ENCODE data around the genes OSBPL6 and PLEKHA3.

DNA sequence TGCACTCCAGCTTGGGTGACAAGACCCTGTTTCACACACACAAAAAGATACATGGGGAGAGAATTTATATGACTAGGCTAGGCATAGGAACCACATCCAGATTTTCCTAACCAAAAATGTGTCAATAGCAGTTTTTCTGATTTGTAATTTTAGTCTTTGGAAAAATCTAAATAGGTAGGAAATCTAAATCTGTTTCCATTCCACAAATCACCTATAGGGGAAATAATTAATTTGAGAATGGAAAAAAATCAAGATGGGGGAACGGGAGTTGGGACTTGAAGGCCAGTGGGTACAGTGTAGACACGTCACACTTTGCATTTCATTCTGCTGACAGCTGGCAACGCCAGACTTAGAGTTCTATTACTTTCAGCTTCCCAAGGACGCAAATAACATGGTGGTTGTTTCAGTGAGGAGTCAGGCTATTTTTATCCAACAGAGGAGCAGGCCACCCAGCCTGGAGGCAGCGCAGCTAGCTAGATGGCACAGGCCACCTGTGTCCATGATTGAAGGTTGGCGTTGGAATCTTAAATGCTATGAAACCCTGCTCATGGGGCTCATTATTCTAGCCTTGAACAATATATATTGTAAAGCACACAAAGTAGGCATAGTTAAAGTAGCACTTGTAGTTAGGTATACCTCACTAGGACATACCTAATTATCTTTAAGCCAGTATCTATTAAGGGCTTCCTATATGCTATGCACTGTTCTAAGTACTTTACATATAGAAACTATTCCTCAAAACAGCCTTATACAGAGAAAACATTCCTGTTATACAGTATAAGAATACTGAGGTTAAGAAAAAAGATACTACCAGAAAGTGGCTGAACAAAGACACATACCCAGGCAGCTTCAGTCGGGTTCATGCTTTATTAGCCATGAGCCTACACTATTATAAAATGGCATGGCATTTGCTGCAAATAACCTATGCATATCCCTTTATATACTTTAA lies 23.5 kb downstream of the HNRNPA3 start:
- PRO-cap, 2 experiments: no peak in any of the 2 experiments

DNA sequence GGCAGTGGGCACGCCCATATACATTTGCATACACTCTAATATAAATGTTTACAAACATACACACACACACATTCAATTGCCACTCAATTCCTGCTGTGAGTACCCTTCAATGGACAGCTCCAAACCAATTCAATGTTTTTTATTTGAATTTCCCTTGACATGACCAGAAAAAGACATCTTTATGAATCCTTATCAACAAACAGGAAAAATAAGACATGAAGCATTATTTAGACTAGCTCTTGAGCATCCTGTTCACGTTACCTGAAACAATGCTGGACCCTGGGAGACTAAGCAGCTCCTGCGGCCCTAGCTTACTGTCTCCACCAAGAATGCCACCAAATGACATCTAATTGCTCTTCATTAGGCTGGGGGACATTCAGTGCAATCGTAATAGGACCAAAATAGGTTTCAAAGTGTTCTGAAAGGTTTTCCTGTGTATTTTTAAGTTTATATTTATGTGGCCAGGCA lies 25.6 kb downstream of the NFE2L2 start:
- PRO-cap, 2 experiments: no peak in any of the 2 experiments

GRCh38 chr2:177290354-177290746 lies 25.8 kb upstream of the NFE2L2 start:
- PRO-cap, 2 experiments: no peak in any of the 2 experiments

- PRO-cap, 2 experiments: no peak in any of the 2 experiments
Observed at GRCh38 chr2:177306769-177307179, 42.2 kb upstream of the NFE2L2 start.

- PRO-cap, 2 experiments: no peak in any of the 2 experiments
Observed at GRCh38 chr2:177323064-177323399, 58.5 kb upstream of the NFE2L2 start.

GRCh38 chr2:177887607-177888226 lies 184.9 kb downstream of the PDE11A start:
- PRO-cap, 2 experiments: peak in 1 of 2 experiments; most common minus-strand start chr2:177887850 (in 1)

- PRO-cap, 2 experiments: peak in 2 of 2 experiments; most common plus-strand start chr2:178194512 (in 2); most common minus-strand start chr2:178195048 (in 1)
Observed at GRCh38 chr2:178194467-178195686, at the start of gene OSBPL6. Gene OSBPL6 (plus strand): TSS chr2:178194512.

GRCh38 chr2:178414382-178415351 lies 36.3 kb downstream of the PRKRA start:
- PRO-cap, 2 experiments: peak in 2 of 2 experiments; most common plus-strand start chr2:178414933 (in 1); most common minus-strand start chr2:178414725 (in 1)

- PRO-cap, 2 experiments: peak in 1 of 2 experiments; most common minus-strand start chr2:178479111 (in 1)
Observed at GRCh38 chr2:178478773-178479612, 593 bp upstream of the FKBP7 start.

- PRO-cap, 2 experiments: peak in 2 of 2 experiments; most common plus-strand start chr2:178480489 (in 2); most common minus-strand start chr2:178480212 (in 1)
Observed at GRCh38 chr2:178479944-178480945, at the start of gene PLEKHA3. Gene PLEKHA3 (plus strand): TSS chr2:178480457.

- PRO-cap, 2 experiments: no peak in any of the 2 experiments
Observed at GRCh38 chr2:178481608-178481825, 1.3 kb downstream of the PLEKHA3 start.

GRCh38 chr2:178522791-178524282 lies 43.1 kb downstream of the PLEKHA3 start:
- PRO-cap, 2 experiments: peak in 2 of 2 experiments; most common plus-strand start chr2:178523207 (in 1); most common minus-strand start chr2:178523093 (in 2)

DNA sequence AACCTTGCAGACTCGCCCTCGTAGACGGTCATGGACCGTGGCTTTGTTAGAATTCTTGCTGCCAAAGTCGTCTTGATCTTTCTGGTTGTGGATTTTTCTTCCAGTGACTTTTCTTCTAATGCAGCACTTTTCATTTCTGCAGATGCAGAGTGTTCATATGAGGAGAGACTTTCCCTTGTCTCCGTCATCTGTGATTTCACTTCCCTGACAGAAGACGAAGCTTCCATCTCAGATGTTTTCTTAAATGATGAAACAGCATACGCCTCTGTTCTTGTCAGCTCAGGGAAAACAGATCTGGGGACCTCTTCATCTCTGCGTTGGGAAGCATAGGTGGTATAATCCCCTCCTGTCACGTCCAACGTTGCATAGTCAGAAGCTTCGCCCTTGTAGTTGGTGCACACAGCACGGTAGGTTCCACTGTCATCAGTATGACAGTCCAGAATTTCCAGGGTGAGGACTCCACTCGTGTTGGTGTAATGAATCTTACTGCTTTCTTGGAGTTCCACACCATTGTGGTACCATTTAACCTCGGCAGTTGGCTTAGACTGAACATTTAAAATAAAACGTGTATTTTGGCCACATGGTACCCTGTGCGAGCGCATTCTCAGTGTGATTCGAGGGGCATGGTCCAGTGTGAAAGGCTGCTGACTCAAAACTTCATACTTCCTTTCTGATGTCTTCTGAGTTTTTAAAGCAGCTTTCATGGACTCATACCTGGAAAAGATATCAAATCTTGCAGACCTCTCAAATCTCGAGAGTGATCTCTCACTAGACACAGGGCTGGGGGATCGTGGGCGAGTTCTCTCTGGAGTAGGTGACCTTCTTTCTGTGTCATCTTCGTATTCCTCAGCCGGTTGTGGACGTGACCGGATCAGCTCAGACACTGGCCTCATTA lies 51.2 kb downstream of the PLEKHA3 start:
- PRO-cap, 2 experiments: peak in 1 of 2 experiments; most common minus-strand start position 389 of the sequence (in 1)

GRCh38 chr2:178570376-178570979 lies 90.2 kb downstream of the PLEKHA3 start:
- PRO-cap, 2 experiments: peak in 1 of 2 experiments; most common minus-strand start chr2:178570705 (in 1)

- PRO-cap, 2 experiments: peak in 1 of 2 experiments; most common minus-strand start chr2:178635682 (in 1)
Observed at GRCh38 chr2:178635271-178635773, 155.1 kb downstream of the PLEKHA3 start.

- PRO-cap, 2 experiments: peak in 1 of 2 experiments; most common minus-strand start chr2:178670950 (in 1)
Observed at GRCh38 chr2:178670665-178671107, 136.5 kb downstream of the TTN start.

DNA sequence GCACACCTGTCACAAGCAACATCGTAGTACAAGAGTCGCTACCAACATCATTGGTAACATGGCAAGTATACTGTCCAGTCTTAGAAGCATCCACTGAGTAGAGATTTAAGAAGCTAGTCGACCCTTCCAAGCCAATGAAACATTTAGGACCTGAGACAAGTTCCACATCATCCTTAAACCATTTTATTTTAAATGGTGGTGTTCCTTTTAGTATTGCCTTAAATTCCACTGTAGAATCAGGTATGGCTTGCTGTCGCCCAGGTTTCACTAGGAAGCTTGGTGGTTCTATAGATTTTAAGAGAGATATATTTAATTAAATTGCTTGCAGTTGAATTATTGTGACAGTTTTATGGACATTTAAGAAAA lies 79.7 kb downstream of the TTN start:
- PRO-cap, 2 experiments: peak in 1 of 2 experiments; most common minus-strand start position 141 of the sequence (in 1)

GRCh38 chr2:179031498-179032427 lies 18.2 kb downstream of the CCDC141 start:
- PRO-cap, 2 experiments: no peak in any of the 2 experiments

DNA sequence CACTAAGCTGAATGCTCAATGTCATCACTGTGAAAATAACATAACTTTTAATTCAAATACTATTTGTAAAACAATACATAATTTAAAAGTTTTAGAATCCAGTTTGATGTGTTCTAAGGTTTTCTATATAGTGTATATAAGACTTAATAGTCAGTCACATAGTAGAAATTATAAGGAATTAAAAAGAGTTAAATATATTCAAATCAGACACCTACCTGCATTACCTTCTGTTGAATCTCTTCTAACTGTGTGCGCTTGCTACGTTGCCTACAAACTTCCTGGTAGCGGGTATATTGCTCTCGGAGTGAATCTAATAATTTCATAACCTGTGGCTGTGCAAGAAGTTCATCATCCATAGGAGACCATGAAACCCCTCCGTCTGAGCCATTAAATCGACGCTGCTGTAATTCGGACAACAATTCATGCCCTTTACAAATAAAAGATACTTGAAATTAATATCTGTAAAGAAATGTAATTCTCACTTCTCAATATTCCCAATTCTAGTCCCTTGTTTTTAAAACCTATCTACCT lies 93.5 kb upstream of the CCDC141 start:
- PRO-cap, 2 experiments: no peak in any of the 2 experiments

DNA sequence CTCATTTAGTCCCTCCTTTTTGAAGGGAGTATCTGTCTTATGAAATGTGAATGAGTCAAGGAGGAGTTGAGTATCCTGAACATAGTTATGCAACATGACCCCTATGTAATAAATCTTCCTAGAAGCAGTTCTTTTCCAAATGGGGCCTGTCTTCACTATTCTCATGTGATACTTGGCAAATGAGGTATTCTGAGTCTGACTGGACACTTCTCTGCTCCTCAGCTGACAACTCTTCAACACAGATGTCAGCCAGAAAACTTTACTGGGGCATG lies 291.6 kb downstream of the ZNF385B start:
- PRO-cap, 2 experiments: no peak in any of the 2 experiments

All from psoas muscle (tissue), 2 donors.